Skin of body (tissue), 2 donors: ENCODE measurements around a stretch of chrX.

- RAMPAGE, long total RNA = no peak
Measured at GRCh38 chrX:7089128-7089771, 58.3 kb upstream of the STS start.

DNA sequence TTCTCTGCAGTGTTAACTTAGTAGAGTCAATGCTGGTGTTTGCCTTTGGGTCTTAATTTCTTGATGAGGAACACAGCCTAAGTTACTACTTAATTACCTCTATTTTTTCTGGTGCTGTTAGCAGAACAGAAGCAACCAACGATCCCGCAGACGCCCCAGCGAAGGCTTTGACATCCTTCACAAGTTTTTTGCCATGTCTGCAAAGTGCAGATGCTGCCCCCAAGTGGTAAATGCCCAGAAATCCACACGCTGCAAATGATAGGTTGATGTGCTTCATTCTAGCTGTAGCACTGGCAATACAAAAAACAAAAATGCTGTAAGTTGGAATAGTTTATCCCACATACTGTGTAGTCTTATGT, 1.4 kb downstream of the PNPLA4 start:
- RAMPAGE, long total RNA = no peak

DNA sequence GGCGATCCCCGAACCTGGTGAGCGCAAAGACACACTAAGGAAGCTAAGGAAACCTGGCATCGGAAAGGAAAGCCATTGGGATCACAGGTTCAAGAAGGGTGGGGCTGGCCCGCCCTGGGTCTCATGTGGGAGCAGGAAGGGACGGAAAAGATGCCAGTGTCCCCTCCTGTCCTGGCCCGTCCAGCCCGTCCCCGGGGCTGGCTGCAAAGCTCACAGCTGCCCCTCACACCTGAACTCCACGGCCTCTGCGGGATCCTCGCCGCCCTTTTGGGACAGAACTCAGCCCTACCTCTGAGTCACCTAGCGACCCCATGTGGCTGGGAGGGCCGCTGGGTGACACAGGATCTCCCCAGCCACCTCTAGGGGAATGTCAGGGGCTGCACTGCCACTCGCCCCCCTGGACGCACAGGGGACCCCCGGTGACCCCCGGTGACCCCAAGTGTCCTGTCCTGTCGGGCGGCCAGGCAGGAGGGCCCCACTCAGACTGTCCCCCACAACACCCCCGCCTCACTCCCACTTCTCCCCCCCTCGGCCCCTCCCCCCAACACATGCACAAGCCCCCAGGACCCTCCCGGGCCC, 776 bp downstream of the FAM9B start:
- RAMPAGE, long total RNA = no peak

GRCh38 chrX:9339728-9340288, 125.0 kb upstream of the TBL1X start:
- RAMPAGE, long total RNA = no peak

DNA sequence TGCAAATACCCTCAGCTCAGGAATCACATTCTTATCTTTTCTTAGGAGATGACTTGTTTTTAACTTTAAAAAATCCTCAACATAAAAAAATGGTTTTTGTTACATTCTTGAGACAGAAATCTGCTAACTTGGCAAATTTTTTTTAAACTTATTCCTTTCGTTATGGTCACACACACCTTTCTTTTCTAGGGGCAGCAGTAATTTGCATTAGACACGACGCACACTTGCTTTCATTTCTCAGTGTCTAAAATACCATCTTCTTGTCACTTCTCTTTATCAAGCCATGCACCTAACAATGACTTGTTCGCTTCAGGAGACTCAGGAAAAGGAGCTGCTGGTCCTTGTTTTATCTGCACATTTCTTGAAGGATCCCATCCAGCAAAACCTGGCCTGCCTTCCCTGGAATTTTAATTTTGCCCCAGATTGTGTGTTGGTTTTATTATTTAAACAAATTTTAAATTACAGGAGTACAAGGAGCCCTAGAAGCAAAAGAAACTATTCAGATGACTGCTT, 112.6 kb upstream of the TBL1X start:
- RAMPAGE, long total RNA = no peak

DNA sequence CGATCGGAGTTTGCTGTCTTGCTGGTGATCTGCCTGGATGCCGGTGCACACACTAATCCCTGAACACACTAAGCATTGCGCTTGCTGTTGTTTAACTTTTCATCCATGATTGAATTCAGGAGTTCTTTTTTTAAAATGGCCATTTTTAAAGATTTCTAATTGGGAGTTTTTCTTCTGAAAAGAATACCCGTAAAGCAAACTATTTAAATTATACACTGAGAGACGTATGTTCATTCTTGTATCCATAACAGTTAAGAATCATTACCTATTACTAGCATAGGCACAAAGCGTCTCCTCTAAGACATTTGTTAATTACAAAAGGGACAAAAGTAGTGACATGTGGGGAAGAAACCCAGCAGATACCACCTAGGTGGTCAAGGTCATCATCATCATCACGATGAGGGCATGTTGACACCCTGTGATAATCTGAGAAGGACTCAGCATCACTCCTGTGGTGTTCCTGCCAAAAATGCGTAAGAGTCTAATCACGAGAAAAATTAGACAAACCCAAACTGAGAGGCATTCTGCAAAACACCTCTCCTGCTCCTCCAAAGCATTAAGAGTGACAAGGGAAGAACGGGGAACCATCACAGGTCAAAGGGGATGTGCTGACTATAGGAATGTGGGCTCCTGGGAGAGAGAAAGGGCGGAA, 124.8 kb downstream of the TBL1X start:
- RAMPAGE, long total RNA = no peak

DNA sequence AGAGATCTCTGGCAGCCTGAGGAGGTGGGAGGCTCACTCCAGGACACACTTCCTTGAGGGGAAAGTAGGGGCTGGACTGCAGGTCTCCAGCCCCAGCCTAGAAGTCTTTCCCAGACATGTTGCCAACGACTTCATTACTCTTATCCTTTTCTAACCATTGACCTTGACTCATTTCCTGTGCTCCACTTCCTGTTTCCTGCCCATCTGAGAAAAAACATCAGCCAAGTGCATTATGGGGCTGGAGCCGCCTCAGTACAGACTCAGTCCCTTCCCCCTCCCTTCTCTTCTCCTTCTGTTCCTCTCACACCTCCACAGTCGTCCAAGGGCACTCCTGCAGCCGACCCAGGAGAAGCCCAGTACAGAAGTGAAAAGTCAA, 20.2 kb downstream of the GPR143 start:
- RAMPAGE, long total RNA = no peak

- RAMPAGE, long total RNA = no peak
Measured at GRCh38 chrX:10062822-10063790, 93.7 kb upstream of the CLCN4 start.

DNA sequence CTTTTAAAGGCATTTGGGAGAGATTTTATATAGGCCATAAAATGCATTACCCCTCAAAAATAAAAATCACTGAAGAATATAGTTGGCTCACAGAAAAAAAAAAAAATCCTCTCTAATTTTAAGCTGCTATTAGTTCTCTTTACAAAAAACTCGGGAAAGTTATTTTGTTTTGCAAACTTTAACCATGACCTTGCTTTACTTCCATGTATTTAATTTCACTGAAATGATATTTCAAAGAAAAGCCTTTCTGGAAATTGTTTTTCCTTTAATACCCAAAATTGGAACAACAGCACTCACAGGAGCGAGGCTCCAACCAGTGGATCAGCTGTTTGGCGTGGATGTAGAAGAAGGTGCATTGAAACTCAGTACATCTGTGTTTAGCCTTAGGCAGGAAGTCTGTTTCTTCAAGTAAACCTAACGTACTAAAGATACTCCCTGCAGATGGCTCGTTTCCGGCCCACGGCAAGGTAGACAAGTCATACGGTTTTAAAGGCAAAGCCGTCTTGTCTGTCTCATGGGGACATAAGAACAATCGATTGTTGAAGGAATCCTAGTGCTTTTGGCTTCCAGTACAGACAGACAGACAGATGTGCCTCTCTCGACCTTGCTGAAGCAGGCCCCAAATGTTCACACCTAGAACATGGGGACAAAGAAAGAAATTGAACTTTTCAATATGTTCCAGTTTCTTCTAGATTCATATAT, 50.0 kb upstream of the CLCN4 start:
- RAMPAGE, long total RNA = no peak

DNA sequence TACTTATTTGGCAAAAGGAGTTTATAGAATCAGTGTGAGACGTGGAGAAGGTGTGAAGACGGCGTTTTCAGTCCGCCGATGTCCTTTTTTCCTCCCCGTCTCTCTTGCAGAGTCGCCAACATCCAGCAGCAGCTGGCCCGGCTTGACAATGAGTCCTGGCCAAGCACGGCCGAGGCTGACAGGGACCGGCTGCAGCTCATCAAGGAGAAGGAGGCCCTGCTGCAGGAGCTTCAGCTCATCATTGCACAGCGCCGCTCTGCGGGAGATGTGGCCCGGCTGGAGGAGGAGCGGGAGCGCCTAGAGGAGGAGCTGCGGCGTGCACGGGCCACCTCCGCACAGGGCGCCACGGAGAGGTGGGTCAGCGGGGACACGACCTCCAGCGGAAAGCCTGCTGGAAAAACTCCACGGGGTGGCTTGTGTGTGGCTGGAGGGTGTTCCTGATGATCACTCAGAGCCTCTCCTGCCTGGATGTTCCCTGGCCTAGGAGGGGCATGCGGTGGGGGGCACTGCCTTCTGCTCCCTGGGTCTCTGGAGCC, 47.0 kb upstream of the CLCN4 start:
- RAMPAGE, long total RNA = no peak

DNA sequence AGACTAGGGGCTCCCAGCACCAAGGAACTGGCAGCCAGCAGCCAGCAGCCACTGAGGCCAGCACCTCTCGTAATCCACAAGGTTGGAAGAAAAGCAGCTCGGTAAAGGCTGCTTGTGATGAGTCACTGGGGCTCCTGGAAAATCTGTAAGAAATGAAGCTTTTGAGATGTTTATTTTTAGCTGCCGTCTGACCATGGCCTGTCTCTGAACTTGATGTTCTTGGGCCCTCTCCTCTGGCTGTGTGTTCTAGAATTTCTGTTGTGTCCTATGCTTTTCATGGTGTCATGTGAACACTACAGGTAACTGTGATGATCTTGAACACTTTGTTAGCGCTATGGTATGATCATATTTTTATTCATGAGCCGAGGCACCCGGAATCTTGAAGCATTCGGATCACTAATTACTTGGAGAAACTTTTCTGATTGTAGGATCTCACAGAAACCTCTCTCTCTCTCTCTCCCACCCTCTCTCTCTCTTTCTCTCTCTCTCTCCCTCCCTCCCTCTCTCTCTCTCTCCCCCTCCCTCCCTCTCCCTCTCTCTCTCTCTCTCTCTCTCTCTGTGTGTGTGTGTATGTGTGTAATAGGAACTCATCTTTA, 18.7 kb downstream of the CLCN4 start:
- RAMPAGE, long total RNA = no peak

GRCh38 chrX:10589559-10590119, 30.7 kb downstream of the MID1 start:
- RAMPAGE, long total RNA = no peak

- RAMPAGE, long total RNA = no peak
Measured at GRCh38 chrX:10833323-10834024, 213.1 kb upstream of the MID1 start.

GRCh38 chrX:11340056-11340499, 46.9 kb downstream of the AMELX start:
- RAMPAGE, long total RNA = no peak

GRCh38 chrX:11340981-11341847, 48.0 kb downstream of the AMELX start:
- RAMPAGE, long total RNA = no peak

- RAMPAGE, long total RNA = no peak
Measured at GRCh38 chrX:11426731-11427233, 133.6 kb downstream of the AMELX start.

GRCh38 chrX:11663765-11664858, 1.6 kb downstream of the ARHGAP6 start:
- RAMPAGE, long total RNA = no peak

DNA sequence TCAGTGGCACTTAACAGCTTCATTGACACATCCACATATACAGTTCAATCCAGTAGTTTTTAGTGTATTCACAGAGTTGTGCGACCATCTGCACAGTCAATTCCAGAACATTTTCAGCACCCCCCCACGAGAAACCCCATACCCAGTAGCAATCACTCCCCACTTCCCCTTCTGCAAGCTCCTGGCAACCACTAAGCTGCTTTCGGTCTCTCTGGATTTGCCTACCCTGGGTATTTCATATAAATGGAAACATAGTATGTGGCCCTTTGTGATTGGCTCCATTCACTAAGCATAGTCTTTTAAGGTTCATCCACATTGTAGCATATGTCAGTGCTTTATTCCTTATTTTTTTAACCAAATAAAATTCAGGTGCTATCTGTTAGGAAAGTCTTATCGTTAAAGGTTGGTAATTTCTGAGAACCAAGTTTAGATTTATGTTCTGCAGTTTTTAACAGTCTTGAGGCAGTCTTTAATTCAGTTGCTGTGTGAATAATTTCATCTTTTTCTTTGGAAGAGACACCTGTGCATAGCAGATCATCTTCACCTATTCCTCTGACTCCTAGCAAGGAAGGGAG, 10.1 kb downstream of the MSL3 start:
- RAMPAGE, long total RNA = no peak

- RAMPAGE, long total RNA = no peak
Measured at GRCh38 chrX:11941167-11941484, 183.1 kb downstream of the MSL3 start.

DNA sequence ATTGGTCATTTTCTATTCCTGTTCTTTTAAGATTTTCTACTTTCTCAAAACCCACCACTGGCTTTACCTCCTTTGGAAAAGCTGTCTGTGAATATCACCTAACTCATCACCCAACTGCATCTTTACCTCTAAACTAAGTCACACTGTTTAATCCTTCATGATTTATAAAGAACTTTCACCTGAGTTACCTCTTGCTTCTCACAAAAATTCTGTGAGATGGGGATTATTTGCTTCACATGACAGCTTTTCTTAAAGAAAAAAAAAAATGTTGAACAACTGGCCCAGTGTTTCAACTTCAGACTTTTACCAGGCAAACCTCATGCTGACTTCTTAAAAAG, 71.6 kb upstream of the PRPS2 start:
- RAMPAGE, long total RNA = no peak